HCT116 (cell line): ENCODE data around the genes CMTM4, FHOD1 and PLEKHG4.

DNA sequence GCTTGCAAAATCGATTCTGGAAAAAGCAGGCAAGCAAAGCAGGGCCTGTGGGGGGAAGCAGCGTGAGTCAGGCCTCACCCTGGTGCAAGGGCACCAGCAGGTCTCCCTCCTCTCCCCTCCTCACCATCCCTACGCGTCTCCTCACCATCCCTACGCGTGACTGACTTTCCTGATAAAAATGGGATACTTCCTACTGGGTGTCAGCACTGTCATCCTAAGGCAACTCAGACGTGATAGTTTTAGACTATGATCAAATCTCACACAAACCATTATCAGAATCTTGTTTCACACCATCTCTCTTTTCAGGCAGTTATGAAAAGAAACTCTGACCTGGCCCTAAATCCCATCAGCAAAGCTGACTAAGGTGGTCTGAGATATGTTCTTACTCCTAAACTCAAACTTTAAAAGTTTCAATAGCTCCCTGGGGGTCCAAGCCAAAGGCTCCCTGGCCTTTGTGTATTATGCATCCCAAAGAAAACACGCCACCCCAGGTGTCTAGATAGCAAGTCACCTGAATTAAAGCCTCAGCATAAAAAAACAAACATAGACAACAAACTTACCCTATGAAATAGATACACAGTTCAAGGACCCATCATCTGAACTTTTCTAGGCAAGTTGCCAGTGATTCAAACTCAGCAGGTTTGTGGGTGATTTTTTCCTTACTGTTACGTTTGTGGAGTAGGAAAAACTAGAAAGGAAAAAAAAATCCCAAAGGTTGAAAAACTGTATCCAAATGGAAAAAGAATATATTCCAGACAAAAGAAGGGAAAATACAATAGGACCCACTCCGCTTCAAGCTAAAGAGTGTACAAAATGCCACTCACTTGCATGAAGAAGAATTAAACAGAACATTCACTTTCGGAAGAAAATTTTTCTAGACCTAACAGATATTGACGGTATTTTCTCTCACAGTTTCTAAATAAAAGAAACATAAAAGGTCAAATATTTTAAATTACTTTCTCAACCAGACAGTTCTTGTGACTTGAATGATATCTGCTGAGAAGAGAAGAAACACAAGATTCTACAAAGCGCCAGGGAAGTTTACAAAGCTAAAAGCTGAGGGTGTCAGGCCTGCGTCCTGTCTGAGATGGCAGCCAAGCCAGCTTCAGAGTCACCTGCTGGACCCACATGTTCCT, 12.5 kb downstream of the CMTM3 start:
- RRBS = no CpG with 5 or more reads among the region's 14 CpGs

DNA sequence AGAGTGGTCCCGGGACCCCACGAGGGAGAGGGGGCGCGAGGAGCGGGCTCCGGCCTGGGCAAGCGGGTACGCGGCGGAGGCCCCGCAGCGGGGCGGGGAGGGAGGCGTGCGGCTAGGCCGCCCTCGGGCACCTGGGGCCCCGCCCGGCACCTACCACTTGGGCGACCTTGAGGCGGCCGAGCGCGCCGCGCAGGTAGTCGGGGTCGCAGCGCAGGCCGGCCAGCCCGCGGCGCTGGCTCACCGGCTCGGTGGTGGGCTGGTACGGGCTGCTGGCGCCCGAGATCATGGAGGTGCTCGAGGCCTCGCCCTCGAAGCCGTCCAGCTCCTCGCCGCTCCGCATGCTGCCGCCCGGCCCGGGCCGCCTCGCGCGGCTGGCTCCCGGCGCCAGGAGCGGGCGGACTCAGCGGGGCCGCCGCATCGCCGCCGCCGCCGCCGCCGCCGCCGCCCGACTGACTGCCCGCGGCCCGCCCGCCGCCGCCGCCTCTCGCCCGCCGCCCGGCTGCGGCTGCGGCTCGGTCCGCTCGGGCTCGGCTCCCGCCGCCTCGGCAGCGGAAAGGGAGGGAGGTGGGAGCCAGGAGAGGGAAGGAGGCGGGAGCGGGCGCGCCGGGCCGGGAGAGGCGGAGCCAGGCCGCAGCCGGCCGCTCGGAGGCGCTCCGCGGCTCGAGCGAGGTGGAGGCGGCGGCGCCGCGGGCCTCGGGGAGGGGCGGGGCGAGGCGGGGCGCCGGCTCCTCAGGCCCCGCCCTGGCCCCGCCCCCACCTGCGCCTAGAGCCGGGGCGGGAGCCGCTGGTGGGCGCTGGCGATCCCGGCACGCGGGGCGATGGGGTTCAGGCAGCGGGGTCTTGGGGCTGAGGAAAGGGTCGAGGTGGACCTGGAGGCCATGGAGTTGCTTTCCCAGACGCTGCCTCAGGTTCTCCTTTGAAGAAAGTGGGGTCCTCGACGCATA, at the start of gene CMTM4:
Gene CMTM4 (minus strand): TSS at position 558 of the 944 bp plus-strand sequence.
- RRBS = 3% methylated on average over 45 of the region's 134 CpGs

DNA sequence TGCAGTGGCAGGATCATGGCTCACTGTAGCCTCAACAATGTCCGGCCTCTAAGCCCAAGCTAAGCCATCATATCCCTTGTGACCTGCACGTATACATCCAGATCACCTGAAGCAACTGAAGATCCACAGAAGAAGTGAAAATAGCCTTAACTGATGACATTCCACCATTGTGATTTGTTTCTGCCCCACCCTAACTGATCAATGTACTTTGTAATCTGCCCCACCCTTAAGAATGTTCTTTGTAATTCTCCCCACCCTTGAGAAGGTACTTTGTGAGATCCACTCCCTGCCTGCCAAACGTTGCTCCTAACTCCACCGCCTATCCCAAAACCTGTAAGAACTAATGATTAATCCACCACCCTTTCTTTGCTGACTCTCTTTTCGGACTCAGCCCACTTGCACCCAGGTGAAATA, 16.3 kb downstream of the PDP2 start:
- RRBS = no CpG with 5 or more reads among the region's 5 CpGs

- RRBS = no CpG with 5 or more reads among the region's 5 CpGs
Observed at GRCh38 chr16:66905497-66906168, 13.1 kb downstream of the CDH16 start.

GRCh38 chr16:66946580-66946898, 11.2 kb downstream of the CES2 start:
- RRBS = no CpG with 5 or more reads among the region's 7 CpGs

DNA sequence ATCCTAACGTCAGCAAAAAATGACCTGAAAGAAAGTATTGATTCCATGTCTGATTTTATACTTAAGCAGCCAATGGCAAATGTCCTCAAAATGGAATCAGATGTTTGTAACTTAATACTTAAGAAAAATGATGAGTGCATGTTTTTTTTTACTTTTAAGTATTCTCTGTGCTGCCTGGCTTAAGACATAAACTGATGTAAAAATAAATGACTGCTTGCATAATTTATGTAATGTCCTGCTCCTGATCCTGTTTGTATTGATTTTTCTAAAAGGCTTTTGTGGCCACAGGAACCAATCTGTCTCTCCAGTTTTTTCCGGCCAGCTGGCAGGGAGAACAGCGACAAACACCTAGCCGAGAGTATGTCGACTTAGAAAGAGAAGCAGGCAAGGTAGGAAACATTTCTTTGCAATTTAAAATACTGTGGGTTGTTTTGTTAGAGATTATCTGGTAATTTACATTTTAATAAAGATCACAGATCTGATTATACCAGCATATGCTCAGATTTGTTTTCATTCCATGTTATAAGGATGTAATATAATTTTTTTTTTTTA, 7.5 kb downstream of the CBFB start:
- RRBS = no CpG with 5 or more reads among the region's 5 CpGs

DNA sequence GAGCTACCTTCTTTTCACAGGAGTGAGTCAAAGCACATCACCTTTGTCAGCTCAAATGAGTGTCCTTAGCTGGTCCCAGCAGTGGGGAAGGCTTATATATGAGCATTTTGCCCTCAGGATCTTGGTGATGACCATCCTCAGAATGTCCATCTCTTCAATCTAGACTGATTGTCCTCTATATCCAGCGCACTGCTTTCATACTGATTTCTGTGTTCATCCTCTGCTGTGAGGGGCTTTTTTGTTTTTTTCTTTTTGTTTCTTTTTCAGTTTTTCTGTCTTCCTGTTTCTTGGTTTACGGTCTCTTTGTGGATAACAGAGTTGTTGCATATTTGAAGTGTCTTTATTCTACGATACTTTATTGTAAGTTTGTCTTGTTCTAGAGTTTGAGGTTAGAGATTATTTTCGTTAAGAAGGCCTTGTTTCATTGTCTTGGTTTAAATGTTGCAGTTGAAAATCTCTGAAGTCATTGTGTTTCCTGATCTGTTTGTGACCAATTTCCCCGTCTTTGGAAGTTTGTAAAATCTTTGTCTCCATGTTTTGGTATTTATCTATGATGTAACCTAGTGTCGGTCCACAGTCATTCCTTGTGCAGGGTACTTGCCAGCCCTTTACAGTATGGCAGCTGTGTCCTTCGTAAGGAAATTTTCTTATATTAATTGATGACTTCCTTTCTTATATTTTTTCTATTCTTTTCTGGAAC, 25.1 kb downstream of the CBFB start:
- RRBS = no CpG with 5 or more reads among the region's 7 CpGs

GRCh38 chr16:67150028-67150253, 857 bp downstream of the B3GNT9 start:
- RRBS = no CpG with 5 or more reads among the region's 31 CpGs

GRCh38 chr16:67197764-67198575, 961 bp upstream of the ELMO3 start:
- RRBS = no CpG with 5 or more reads among the region's 17 CpGs

GRCh38 chr16:67206460-67206793, 7.5 kb downstream of the ELMO3 start:
- RRBS = no CpG with 5 or more reads among the region's 4 CpGs

DNA sequence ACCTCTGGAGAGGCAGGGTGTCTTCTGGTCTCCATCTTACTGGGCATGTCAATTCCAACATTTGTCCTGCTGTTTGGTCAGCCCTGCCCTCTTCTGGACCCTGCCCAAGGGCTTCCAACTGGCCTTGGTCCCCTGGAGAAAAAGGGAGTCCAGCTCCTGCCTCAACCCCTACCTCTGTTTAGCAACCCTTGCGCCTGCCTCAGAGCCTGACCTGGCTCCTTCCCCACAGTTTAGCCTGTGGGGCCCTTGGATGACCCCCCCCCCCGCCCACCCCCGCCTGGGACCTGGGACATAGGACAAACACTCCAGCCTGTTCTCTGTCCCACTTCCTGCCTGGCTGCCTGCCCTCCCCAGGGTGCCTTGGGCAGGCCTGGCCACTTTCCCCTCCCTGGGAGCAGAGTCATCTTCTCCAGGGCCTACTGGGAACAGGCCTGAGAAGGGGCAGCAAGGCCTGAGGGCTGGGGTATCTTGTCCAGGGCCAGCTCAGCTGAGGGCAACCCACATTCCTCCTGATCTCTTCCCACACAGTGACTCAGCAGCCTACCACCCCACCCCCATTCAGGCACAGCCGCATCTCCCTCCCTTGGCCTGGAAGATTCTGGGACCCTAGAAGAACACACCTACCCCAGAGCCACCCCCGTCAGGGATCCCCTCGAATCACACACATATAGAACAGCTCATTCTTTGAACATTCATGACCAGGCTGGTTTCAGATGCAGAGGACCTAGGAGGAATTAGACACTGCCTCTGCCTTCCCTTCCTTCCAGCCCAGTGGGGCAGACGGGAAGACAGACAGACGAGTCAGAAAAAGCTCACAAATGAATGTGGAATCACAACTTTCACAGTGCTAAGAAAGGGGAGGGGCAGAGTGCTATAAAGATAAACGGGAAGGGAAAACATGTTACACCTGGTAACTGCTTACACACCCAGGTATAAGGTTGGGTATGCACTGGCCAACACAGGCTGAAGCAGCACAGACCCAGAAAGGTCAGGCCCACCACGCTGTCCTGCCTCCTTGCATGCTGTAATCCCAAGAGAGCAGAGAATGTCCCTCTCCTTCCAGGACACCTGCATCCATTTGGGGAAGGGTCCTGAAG, 6.1 kb downstream of the FHOD1 start:
- RRBS = no CpG with 5 or more reads among the region's 10 CpGs

DNA sequence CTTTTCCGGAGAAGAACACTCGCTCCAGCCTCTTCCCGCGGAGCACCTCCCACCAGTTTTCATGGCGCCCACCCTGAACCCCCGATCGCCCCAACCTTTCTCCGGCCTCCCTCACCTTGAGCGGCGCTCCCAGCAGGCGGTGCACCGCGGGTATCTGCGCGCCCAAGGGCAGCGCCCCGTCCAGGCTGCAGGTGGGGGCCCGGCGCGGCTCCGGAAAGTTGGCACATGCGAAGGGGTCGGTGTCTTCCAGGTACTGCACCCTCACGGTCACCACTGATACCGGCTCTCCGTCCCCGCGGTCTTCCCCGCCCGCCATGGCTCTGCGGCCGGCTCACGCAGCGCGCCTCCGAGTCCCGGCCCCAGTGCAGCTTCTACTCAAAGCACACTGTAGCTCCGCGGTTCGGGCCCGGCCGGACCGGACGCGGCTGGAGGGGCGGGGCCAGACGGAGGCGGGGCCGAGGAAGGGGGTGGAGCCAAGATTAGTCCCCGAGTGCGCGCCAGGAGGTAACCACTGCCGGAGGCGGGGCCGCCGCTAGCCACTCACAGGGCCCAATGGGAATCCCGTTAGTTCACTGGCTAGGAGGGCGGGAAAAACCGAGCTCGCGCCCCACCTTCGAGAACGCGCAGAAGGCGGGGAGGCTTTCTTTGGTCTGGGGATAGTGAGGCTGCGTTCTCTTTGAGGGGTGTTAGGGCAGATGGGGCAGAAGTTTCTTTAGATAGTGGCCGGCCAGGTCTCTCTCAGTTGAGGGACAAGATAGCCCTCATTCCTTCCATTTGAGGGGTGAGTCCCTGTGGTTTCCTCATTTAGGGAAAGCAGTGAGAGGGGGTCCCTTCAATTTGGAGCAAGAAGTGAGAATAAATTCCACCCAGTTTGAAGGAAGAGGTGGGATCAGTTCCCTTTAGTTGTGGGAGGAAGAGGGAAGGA, at the start of gene FHOD1:
Gene FHOD1 (minus strand): TSS at position 387 of the 925 bp plus-strand sequence.
- RRBS = 2% methylated on average over 35 of the region's 67 CpGs

DNA sequence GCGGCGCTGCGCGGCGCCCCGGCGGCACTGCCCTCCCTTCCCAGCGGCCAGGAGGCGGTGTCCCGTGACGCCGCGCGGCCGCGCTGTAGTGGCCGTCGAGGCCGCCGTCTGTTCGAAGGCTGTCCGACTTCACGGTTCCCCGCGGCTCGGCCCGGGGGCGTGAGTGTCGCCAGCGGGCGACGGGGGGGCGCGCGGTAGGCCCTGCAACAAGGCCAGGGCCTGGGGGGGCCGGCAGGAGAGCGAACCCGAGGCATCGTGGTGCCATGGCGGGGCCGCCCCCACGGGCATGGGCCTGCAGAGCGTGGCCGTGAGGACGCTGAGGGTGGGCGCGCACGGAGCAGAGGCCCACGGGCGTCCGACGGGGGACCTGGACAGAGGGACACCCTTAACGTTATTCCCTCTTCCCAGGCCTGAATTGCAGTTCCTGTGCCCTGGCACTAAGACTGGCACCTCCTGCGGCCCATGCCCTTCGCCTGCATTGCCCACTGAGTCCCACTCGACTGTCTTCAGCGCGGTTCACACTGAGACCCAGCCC, at the start of gene PLEKHG4:
Gene PLEKHG4 (plus strand): TSS at position 65 of the 535 bp plus-strand sequence.
- RRBS = 5% methylated on average over 13 of the region's 58 CpGs

- RRBS = no CpG with 5 or more reads among the region's 5 CpGs
Observed at GRCh38 chr16:67347212-67347657, 20.6 kb downstream of the LRRC36 start.

- RRBS = 95% methylated on average over 21 of the region's 92 CpGs
Observed at GRCh38 chr16:67394258-67395366, 1.3 kb upstream of the TPPP3 start.

GRCh38 chr16:67426977-67427334, 4.0 kb upstream of the HSD11B2 start:
- RRBS = no CpG with 5 or more reads among the region's 7 CpGs

- RRBS = 2% methylated on average over 33 of the region's 35 CpGs
Observed at GRCh38 chr16:67430705-67431046, 245 bp upstream of the HSD11B2 start.

DNA sequence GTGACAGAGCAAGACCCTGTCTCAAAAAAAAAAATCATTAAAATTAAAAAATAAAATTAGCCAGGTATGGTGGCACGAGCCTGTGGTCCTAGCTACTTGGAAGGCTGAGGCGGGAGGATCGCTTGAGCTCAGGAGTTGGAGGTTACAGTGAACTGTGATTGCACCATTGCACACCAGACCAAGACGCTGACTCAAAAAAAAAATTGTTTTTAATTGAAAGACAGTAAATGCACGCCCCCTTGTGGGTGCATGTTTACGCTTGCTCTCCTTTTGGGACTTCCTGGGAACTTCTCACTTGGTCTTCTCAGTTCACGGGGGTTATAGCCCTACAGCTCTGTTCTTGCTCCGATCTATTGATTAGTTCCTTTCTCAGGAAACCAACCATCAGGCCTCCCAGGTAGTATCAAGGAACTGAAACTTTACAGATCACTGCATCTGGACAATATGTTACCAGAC, 14.3 kb upstream of the RIPOR1 start:
- RRBS = no CpG with 5 or more reads among the region's 8 CpGs

GRCh38 chr16:67517587-67518427, 10.8 kb upstream of the RIPOR1 start:
- RRBS = no CpG with 5 or more reads among the region's 14 CpGs

DNA sequence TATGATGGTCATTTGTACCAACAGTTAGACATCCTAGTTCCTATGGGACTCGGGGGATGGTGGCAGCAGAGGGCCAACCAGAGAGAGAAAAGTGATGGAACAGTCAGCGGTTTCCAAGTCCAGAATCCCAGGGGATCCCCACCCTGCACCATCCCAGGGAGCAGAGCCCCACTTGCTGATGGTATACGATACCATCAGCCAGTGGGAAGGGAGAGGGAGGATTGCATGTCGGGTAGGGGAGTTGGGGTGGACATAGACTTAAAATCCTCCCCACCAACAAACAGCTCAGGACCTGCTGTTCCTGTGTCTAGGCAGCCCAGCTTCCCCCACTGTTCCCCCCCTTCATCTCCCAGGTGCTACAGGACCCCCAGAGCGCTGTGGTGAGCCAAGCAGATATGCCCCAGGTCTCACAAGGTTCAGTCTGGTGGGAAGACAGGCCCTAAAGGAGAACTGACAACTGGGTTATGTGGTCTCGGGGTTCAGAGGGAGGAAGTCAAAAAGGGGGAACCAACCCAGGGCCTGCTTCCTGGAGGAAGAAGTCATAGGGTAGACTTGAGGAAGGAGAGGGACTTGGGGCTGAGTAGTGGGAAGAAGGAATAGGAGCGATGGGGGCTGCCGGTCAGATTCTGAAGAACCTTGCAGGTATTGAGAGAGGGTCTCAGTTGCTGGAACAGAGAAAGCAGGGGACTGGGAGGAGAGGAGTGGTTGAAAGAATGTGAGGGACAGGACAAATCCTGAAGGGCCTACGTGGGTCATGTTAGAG, 2.5 kb downstream of the RIPOR1 start:
- RRBS = no CpG with 5 or more reads among the region's 9 CpGs